ENCODE measurements around the genes KRT81, KRT6C, KRT71, KRT72 and KRT73.

DNA sequence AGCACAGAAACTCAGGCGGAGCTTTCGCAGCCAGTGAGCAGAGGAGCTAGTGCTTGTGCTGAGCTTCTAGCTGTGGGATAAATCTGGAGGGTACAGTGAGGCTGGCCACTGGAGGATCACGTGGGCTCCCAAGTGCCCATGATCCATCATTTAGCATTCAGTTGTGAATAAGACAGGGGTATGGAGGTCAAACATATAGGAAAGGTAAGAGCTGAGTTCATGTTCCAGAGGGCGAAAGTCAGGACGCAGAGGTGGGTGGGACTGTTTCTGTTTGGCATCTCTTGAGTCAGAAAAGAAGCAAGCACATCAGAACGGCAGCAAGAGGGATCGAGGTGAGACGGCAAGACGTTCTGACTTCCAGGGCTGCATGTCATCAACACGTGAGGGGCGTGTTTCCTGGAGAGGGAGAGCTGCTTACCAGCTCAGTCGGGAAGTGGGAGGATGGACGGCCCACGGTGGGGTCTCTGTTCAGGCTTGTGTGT, 16.8 kb upstream of the KRT80 start:
- RRBS = no CpG with 5 or more reads among the region's 14 CpGs

DNA sequence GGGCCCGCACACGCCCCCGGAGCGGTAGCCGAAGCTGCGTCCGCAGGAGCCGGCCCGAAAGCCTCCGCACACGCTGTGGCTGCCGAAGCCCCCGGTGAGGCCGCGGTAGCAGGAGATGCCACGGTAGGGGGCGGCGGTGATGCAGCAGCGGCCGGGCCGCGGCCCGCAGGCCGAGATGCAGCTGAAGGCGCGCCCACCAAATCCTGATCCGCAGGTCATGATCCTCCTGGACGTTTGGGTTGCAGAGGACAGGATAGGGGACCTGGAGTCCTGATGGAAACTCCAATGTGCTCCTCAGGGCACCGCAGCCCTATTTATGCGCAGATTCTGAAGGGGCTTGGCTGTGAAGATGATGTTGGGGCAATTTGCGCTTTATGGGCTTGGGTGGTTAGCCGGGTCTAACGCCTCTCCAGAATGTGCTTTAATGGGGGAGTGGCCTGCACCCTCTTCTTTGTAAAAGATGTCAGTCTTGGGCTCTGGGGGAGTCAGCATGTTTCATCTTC, at the start of gene KRT81:
TSS of gene KRT81 (minus strand) at position 288 of the 503 bp plus-strand sequence.
- RRBS = no CpG with 5 or more reads among the region's 33 CpGs

DNA sequence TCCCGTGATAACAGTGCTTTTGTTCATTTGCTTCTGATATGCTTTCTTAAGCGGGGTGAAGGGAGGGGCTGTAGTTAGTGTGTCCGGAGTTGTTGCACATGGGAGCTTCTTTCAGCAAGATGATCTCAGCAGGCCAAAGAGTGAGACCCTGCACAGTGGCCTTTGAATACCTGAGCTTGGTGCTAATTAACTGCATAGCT, 17.9 kb downstream of the KRT85 start:
- RRBS = no CpG with 5 or more reads among the region's 3 CpGs

GRCh38 chr12:52473556-52474271, at the start of gene KRT6C:
KRT6C (minus strand) TSS chr12:52473805.
- RRBS = no CpG with 5 or more reads among the region's 11 CpGs

- RRBS = no CpG with 5 or more reads among the region's 9 CpGs
Measured at GRCh38 chr12:52488207-52488774, 4.8 kb downstream of the KRT6A start.

- RRBS = no CpG with 5 or more reads among the region's 7 CpGs
Measured at GRCh38 chr12:52497870-52498378, 4.9 kb upstream of the KRT6A start.

DNA sequence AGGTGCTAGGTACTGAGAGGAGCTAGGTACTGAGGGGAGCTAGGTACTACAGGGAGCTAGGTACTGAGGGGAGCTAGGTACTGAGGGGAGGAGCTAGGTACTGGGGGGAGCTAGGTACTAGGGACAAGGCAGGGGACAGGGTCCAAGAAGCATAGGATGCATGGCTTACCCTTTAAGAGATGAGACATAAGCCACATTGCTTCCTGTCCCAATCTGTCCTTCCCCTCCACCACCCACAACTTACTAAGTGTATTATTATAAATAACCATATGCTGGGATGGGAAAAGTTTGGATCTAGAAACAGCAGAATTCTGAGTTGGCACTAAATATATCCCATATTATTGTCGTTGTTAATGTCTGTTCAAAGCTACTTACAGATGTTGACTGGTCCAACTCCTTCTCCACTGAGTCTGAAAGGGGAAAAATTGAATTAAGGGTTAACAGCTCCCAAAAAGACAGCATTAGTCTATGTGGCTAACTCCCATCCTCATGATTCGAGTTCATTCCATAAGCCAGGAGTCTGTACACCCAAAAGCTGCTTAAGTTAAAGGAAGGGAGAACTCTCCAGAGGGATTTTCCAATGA, 4.7 kb downstream of the KRT5 start:
- RRBS = no CpG with 5 or more reads among the region's 2 CpGs

- RRBS = 27% methylated on average over 1 of the region's 7 CpGs
Measured at GRCh38 chr12:52552910-52553384, at the start of gene KRT71. KRT71 (minus strand) TSS chr12:52553145.

- RRBS = no CpG with 5 or more reads among the region's 51 CpGs
Measured at GRCh38 chr12:52600999-52601615, at the start of gene KRT72. KRT72 (minus strand) TSS chr12:52601463.

DNA sequence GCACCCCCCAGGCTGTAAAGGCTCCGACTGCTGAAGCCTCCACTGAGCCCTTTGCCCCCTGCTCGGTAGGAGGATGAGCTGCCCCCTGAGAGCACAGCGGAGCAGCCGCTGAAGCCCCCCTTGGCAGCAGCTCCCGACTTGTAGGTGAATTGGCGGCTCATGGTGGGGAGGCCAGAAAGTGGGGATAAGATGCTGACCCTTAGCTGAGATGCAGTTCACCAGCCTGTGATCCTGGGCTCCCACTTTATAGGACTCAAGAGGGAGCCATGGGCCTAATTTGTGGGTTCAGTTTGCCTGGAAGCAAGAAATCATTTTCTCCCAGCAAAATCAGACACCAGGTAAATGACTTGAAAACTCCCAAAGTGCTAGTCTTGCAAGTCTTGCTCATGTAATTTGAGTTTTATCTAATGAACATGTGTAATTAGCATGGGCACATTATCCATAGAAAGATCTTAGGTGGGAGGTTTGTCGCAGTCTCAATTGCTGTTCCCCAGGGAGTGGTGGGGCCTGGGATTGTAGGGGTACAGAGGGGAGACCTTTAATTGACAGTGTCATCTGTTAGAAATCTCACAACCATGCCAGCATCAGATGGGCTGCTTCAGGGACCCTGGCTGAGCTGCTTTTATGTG, at the start of gene KRT73:
TSS of gene KRT73 (minus strand) at position 196 of the 629 bp plus-strand sequence.
- RRBS = no CpG with 5 or more reads among the region's 7 CpGs

DNA sequence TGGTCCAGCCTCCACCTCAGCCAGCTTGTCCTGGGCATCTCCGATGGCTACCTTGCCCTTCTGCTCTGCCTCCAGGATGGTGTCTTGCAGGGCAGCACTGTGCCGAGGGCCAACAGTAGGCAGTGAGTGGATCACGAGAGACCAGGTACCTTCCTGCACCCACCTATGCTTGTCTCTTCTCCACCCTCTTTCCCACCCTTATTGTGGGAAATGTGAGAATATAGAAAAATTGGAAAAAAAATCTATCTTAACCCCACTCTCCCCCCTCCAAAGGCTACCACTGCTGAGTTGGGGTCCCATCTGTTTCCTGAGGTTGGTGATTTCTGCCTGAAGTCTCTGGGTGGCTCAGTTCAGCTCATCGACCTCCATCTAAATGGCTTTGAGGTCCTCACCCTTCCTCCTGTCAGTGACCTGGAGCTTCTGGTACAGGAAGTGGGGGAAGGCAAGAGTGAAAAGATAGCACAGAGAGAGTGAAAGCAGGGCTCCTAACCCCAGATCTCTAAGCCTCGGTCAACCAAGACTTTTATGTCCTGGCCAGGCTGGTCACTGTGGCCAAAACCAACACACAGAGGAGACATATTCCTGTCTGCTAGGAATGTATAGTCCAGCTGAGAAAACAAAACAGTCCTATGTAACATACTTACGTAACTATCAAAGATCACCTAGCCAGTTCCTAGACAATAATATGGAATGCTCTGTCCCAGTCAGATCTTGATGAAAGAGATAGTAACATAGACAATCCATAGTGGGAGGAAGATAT, 12.2 kb upstream of the KRT73 start:
- RRBS = no CpG with 5 or more reads among the region's 6 CpGs

DNA sequence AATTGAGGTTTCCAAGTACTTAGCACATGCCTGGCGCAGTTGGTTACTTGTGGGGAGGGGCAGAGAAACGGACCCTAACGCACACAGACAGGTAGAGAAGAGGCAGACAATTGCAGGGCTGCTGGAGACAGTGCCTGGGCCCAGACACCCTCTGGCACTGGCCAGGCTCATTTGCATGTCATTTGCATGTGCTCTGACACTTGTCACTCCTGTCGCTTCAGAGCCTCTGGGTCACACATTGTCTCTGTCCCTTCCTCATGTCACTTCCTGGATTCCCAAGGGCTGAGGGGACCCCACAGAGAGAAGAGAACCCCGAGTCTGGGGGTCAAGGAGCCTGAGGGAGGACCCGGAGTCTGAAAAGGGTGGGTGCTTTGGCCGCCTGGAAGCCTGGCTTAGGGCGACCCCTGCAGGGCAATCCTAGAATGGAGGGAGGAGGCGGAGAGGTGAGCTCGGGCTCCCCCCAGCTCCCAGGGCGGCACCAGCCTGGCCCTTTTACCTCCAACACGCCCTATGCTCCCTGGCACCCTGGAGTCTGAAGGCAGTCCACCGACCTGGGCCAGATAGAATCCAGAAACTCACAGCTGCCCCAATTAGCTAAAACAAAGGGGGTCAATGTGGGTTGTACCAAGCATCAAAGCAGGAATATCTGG, 21.6 kb upstream of the KRT78 start:
- RRBS = no CpG with 5 or more reads among the region's 13 CpGs

DNA sequence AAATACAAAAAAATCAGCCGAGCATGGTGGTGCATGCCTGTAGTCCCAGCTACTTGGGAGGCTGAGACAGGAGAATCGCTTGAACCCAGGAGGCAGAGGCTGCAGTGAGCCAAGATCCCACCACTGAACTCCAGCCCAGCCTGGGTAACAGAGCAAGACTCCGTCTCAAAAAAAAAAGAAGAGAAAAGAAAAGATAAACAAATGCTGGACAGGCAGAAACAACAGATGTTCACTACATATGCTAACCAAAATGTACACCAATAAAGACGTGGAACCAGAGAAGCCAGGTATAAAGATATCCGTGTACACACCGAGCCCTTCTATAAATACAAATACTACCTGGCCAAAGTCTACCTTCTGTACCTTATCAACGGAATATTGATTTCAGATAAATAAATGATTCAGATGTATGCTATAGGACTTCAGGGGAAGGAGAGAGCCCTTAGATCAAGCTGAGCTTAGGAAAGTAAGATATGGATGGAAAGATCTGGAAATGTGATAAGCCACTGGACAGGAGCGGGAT, 10.7 kb upstream of the KRT8 start:
- RRBS = no CpG with 5 or more reads among the region's 8 CpGs

DNA sequence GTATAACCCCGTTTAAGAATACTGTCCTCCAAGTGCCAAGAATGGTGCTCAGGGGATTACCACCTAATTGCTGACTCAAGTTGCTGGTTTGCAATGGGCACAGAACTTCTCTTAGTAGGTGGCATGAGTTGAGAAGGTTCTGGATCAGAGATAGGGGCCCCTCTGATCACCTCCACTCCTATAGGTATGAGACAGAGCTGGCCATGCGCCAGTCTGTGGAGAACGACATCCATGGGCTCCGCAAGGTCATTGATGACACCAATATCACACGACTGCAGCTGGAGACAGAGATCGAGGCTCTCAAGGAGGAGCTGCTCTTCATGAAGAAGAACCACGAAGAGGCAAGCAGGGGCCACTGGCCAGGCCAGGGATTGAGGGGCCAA, 1.6 kb downstream of the KRT18 start:
- RRBS = no CpG with 5 or more reads among the region's 7 CpGs

- RRBS = no CpG with 5 or more reads among the region's 17 CpGs
Measured at GRCh38 chr12:52950949-52951967, 2.3 kb downstream of the KRT18 start.

GRCh38 chr12:53028433-53028975, 21.4 kb upstream of the TNS2 start:
- RRBS = no CpG with 5 or more reads among the region's 7 CpGs

DNA sequence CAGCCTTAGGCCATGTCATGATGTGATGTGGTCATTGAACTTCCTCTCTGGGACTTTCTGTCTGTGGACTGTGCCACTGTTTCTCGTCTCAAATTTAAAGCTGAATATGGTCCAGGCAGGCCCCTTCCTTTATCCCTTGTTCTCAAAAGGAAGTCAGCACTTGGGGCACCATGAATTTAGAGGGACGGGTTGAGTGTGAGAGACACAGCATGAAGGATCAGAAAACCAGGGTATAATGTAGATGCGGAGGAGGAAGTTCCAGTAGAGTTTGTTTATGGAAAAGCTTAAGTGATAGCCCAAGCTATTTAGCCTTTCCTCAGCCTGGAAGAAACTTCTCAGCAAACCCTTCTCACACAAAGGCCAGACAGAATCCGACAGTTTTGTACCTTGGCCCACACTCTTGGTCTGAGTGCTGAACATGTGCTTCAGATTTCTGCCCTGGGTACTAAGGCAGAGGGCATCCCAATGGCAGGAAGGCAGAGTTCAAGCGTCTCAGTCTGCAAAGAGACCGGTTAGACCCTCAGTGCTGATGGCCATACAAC, 3.5 kb upstream of the IGFBP6 start:
- RRBS = no CpG with 5 or more reads among the region's 6 CpGs

DNA sequence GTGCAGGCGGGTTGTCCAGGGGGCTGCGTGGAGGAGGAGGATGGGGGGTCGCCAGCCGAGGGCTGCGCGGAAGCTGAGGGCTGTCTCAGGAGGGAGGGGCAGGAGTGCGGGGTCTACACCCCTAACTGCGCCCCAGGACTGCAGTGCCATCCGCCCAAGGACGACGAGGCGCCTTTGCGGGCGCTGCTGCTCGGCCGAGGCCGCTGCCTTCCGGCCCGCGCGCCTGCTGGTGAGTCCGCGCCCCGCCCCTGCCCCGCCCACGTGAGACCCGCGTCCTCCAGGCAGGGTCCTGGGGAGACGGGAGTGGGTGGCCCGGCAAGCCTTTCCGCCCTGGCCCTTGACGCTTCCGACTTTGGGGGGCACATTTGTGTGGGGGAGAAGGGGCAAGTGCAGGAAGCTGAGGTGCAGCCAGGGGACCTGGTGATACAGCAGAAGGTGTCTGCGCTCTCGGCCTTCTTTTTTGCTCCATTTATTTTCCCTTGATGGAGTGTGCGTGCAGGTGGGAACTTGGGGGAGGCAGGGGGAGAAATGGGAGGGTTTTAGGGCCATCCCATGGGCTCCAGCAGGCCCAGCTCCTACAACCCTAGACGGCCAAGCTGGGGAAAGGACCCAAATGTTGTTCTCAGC, 469 bp downstream of the IGFBP6 start:
- RRBS = no CpG with 5 or more reads among the region's 37 CpGs

GRCh38 chr12:53123103-53123789, 20.0 kb downstream of the SOAT2 start:
- RRBS = no CpG with 5 or more reads among the region's 9 CpGs

DNA sequence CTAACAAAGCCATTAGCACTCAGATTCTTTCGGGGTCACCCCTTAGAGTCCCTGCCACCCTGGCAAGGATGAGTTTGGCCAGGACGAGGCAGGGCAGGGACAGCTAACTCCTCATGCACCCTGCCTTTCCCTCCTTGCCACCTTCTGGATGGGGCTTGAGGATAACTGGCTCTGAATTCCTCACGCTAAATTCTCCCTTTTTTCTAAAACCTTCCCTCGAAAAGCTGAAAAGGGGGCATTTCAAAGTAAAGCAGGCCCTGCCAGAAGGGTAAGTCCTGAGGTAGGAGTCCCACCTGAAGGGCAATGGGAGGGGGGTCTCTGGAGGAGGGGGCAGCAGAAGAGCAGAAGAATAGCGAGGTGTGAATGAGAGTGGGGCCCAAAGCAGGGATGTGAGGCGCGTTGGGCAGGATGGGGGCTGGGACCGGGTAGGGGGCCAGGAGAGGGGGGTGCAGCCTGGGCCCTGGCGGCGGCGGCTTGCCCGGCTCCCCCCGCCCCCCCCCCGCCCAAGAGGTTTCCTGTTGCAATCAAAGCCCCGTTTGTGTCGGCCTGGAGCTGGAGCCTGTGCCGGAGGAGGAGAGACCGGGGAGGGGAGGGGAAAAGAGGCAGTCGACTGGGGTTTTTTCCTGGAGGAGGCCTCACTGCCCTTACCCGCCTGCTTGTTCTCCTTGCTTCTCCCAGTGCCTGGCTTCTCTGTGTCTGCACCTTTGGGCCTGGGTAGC, 8.8 kb downstream of the RARG start:
- RRBS = 39% methylated on average over 5 of the region's 20 CpGs

All from GM12892 (cell line).